Measurements from ENCODE around the gene PHACTR1.

DNA sequence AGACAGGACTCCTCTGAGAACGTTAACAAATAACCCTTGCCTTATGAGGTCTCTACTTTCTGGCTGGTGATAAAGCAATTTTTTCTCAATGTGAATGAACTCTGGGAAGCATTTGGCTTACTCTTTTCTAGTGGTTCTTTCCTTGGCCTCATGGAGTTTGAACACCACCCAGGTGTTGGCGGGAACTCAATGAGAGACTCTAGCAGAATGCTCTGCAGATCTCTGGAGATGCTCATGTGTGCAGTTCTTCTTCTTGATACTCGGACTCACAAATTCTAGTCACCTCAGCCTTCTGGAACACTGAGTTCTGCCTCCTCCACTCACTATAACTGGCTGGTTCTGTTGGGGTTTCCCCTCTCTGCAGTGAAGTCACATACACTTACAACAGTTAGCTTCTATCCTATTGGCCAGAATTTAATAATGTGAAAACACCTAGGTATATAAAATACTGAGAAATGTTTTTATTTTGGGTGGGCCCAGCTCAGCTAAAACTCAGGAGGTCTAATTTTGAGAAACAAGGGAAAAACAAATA, 109.7 kb upstream of the HIVEP1 start:
- RRBS: no CpG with 5 or more reads among the region's 3 CpGs

DNA sequence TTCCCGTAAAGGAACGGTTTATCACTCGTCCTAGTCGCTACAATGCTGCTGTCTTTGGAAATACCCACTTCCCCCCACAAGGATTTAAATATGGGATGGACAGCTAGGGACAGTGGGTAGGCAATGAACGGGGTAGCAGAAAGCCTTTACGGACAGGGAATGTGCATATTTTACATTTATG, 1.1 kb downstream of the HIVEP1 start:
- RRBS: no CpG with 5 or more reads among the region's 6 CpGs

GRCh38 chr6:12295412-12296000, 5.3 kb downstream of the EDN1 start:
- RRBS: no CpG with 5 or more reads among the region's 7 CpGs

GRCh38 chr6:12324290-12324609, 34.1 kb downstream of the EDN1 start:
- RRBS: no CpG with 5 or more reads among the region's 2 CpGs

DNA sequence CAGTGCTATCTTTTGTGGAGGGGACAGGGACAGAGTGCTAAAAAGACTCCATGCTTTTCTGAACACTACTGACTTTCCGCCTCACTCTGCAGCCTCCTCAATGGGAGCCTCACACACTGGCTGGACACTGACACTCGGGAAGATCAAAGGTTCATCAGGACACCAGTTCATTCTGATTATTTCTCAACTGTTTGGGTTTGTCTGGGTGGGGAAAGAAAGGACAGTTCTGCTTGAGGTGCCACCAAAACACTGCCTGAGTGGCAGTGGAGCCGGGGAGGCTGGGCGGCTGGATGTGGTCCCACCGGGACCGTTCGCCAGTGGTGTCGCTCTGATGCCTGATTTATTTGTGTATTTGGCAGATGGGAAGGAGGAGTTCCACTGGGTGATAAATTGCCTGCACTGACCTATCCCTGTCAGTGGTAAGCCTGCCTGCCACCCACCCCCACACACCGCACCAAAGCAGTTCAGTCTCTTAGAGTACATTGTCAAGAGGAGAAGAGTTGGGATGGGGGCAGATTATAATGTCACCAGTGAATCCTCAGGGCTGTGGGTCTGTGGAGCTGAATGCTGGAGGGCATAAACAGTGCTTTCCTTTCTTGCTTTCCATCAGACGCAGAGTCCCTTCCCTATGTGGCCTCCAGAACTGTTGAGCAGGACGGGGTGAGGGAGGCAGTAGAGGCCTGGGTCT, 49.8 kb downstream of the EDN1 start:
- RRBS: no CpG with 5 or more reads among the region's 11 CpGs

- RRBS: 55% methylated on average over 1 of the region's 6 CpGs
Observed at GRCh38 chr6:12716507-12716906, at the start of gene PHACTR1. TSS of gene PHACTR1 (plus strand) at chr6:12716767.

DNA sequence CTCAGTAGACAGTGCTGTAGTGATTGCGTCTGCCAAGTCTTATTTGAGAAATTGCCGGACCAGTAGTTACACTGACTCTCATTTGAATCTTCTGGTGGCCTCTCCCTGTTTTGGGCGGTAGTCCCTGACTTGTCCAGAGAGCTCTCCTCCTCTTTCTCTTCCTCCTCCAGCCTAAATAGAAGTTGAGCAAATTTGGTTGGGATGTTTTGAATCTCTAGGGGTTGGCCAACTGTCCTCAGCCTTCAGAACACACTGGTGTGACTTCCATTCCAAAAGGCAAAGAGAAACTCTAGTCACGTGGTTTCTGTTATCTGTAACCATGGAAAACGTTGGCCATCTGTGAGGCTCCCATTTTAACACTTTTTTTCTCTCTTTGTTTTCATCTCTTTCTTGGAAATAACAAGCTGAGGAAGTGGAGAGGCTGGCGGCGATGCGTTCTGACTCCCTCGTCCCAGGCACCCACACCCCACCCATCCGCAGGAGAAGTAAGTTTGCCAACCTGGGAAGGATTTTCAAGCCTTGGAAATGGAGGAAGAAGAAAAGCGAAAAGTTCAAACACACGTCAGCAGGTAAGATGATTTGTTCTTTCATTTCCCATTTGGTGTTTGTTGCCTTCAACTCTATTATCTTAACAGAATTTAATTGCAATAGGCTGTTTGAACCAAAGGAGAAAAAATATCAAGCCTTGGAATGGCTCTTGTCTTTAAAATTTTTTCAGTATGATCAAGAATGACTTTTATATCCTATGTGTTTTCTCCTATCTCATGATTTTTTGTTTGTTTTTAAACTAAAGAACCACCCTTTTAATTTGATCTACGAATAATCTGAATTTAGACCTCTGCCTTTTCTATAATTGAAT, 275.1 kb downstream of the TBC1D7 start:
- RRBS: no CpG with 5 or more reads among the region's 13 CpGs

DNA sequence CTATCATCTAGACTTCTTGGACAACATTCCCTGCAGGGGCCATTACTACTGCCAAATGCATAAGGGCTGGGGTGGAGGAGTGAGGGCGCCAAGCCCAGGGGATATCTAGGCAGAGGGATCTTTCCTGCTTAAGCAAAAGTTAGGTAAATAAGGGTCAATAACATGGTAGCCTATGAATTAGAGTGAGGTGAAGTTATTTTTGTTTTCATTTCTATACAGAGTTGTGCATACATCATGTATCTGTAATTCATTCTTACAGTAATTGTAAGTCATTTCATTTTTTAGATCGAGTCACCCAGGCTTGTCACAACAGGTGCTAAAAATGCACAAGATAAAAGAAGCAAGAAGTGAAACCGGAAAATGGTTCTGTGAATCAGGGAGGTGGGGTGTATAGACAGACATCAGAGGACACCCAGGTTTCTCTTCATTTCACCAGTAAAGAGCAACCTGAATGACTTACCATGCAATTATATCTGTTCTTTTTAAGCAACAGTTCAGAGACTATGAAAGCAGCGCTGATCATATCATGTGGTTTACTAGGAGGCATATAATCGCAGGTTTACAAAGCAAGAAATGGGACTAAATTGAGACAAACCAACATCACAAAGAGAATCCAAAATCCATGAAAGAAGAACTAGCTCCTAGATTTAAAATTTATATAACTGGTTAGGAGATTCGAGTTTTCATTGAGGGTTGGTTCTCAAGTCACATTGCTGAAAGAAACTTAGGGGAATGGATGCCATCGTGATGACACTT, 27.7 kb upstream of the TBC1D7 start:
- RRBS: no CpG with 5 or more reads among the region's 7 CpGs

DNA sequence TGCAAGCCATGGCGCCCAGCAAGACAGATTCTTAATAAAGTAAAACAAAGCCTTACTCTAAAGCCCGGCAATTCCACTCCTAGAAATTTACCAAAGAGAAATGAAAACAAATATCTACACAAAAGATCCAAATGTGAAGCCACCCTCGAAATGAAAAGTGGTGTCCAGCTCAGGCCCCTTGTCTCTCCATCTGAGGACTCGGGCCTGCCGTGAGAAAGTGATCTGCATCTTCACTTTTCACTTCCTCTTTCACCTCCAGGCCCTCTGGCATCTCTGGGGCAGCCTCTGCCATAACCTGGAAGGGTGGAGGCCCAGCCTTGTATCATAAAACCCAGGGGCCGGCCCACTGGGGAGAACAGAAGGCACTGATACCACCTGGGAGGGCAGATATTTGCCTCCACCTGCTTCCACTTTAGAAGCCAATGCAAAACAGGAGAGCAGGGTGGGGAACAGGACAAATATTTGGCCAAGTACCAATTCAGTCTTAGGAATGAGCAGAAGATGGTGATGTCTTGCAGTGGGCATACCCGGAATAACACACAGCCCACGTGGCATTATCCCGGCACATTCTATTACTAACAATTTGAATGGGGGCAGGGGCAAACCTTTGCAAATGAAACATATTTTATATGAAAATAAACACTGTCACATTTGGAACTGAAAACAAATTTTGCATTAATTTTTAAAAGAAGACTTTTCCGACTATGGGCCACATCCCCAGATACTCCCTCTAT, 69.0 kb upstream of the TBC1D7 start:
- RRBS: no CpG with 5 or more reads among the region's 10 CpGs

DNA sequence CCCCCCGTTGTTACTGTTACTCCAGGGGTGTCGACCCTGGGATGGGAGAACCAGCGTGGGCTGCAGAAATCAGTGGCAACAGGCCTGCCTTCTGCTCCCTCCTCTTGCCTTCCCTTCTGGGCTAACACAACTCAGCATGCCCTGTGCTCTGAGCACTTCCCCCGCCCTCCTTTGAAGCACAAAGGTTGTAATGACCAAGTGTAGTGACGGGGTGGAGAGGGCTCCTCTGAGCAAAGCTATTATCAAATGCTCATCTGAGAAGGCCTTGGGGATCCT, 74.8 kb downstream of the GFOD1 start:
- RRBS: no CpG with 5 or more reads among the region's 5 CpGs

DNA sequence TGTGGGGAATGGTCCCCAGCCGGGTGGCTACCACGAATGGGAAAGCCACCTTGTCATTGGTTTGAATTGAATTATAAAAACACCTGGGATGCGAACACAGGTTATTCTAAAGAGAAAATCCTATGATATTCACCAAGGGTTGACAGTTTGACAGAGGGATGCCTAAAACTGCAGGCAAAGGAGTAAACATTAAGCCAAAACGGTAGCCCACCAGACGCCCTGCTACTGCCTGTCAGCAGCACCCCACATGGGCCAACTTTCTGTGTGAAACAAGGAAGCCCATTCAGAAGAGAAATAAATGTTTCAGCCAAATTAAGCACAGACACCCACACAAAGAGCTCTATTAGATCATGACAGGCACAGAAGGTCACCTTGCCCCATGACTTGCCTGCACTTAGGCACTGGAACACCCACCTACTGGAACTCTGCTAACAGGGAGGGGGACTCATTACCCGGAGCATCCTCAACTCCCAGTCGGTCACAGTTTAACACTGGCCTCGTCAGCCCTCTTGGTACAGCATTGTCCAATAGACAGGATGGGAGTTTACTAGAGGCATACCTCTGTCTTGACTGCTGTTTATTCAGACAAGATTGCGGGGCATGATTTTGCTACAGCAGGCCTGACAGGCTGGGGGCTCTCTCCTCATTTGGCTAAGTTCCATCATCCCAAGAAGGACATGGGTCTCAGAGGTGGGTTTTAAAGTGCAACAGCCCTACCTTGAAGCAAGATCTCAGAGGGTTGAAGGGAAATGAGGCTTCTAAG, 31.8 kb downstream of the GFOD1 start:
- RRBS: no CpG with 5 or more reads among the region's 9 CpGs

- RRBS: under 1% methylated on average over 5 of the region's 45 CpGs
Observed at GRCh38 chr6:13485487-13486604, 1.6 kb downstream of the GFOD1 start.

GRCh38 chr6:13620660-13621601, 5.8 kb downstream of the NOL7 start:
- RRBS: no CpG with 5 or more reads among the region's 3 CpGs

- RRBS: no CpG with 5 or more reads among the region's 12 CpGs
Observed at GRCh38 chr6:13766049-13766856, 48.1 kb downstream of the MCUR1 start.

GRCh38 chr6:13798692-13799319, 15.6 kb downstream of the MCUR1 start:
- RRBS: no CpG with 5 or more reads among the region's 6 CpGs

DNA sequence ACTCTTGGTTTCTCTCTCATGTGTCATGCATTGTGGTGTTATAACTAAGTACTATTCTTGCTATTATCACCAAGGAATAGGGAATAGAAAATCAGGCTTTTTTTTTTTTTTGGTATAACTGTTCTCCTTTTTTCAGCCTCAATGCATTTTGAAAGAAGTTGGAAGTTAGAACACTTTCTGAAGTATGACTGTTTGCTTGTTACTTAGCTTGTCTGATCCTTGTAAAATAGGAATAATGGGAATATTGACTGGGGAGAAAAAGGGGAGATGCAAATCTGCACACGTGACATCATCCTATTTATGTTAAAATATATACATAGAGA, 26.1 kb upstream of the CD83 start:
- RRBS: no CpG with 5 or more reads among the region's 1 CpG

GRCh38 chr6:14211522-14212248, 94.1 kb downstream of the CD83 start:
- RRBS: no CpG with 5 or more reads among the region's 29 CpGs

DNA sequence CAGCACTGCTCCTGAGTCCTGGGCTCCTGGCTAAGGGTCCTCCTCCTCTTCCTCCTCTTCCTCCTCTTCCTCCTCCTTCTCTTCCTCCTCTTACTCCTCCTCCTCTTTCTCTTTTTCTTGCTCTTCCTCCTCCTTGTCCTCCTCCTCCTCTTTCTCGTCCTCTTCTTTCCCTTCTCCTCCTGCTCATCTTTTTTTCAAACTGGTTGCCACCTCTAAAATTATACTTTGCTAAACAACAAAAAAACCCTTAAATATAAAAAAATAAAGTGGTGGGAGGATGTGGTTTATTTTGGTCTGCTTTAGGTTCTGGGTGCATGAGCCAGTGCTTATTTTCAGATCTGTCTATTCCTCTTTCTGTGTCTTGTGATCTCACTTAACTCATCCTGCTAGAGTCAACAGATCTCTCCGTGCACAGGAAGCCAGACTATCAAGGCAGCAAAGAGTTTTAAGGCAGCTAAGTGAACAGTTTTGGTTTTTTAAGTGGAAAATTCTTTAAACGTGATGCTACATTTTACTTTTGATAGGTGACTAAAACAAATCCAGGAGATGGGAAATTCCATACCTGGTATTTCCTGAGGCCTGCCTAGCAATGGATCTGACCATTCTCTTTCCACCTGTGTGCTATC, 159.4 kb downstream of the CD83 start:
- RRBS: no CpG with 5 or more reads among the region's 3 CpGs

DNA sequence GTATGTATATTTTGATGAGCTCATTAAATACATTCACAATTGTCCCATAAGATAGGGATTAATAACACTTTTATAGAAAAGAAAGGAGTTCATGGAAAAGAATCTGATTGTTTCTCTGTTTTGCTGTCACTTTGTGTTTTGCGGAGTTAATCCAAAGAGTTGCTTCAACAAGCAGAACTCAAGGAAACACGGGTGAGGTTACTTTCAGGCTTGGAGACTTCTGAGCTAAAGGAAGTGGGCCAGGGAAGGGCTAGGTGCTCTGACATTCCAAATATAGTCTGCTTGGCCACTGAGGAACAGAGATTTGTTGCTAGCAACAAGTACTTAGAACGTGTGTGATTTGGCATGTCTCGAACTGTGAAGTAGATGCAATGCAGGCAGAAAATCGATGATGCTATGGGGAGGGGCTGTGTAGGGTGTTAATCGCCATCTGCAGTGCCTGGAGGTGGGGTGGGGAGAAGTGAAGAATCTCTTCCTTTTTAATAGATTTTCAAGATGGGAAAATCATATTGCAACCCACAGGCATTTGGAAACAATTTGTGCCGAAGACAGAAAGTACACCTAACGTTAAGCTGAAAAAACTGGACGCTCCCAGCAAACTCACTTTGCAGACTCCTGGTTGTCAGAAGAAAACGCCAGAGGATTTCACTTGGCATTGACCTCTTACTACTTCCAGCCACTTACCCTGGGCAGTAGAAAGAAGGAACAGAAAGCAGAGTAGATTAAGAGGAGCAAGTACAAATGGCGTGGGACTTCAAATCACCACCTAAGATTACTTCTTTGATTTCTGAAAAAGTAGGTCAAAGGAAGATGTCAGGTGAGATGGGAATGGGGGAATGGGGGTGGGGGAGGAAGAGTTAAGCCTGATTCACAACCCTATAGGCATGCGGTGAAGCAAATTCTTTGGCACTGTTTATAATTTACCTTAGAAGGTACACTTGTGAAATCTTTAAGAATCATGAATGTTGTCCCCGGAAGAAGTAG, 314.0 kb downstream of the CD83 start:
- RRBS: no CpG with 5 or more reads among the region's 13 CpGs

DNA sequence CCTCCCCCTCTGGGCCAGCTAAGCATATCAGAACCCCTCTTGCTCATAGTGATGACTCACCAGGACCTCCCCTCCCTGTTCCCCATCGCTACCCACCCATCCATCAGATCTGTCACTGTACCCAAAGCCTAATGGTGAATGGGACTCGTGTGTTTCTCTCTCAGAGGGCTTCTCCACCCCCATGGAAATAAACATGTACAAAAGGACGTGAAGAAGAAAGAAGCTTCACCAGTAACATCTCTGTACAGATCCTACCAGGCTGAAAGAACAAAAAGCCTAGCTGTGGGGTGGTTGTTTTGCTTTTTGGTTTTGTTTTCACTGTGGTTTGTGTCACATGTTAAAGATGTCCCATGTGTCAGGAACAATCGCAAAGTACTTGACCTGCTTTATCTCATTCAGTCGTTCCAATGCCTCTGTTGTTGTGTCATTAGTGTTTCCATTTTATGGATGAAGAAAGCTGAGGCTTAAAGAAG, 518.5 kb downstream of the CD83 start:
- RRBS: no CpG with 5 or more reads among the region's 5 CpGs

Measured in choroid plexus epithelial cell (primary cell).